Mucosa of descending colon (tissue), 1 donor: ENCODE data around the gene SH3PXD2A.

DNA sequence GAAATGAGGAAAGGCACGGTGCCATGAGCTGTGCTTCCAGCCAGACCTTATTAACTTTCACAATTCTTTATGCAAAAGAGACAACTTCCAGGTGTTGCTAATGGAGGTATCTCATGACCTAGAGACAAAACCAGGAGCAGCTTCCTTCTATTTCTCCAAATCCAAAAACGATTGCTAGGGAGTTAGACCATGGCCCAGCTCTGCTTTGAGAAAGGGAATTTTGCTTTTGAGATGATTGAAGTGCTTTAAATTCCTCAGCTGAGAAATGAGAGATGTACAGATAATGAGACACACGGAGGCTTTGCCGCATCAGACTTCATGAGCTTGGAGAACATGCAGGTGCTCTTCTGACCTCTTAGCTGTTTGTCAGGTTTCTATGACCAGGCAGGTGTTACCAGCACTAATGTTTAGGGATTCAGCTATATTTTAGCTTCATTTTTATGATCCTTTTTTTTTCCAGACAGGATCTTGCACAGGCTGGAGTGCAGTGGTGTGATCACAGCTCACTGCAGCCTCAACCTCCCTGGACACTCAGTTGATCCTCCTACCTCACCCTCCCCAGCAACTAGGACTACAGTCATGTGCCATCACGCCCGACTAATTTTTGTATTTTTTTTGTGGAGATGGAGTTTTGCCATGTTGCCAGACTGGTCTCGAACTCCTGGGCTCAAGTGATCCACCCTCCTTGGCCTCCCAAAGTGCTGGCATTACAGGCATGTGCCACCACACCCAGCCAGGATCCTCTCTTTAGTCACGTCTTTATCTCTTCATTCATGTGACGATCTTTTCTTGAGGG is 21.2 kb downstream of the WBP1L start:
- PRO-cap = no peak

GRCh38 chr10:102777672-102778157 is 34.0 kb downstream of the WBP1L start:
- PRO-cap = no peak

GRCh38 chr10:102783618-102784049 is 39.9 kb downstream of the WBP1L start:
- PRO-cap = no peak

- PRO-cap = unidirectional peak, minus-strand start at chr10:102816016; bidirectional peak, plus-strand start at chr10:102816424, minus-strand start at chr10:102816115
These were observed 21.2 kb downstream of the CYP17A1 start for GRCh38 chr10:102815728-102816777.

- PRO-cap = no peak
These were observed 58.2 kb downstream of the NEURL1 start for GRCh38 chr10:103551587-103552174.

GRCh38 chr10:103656024-103656448 is 162.5 kb downstream of the NEURL1 start:
- PRO-cap = no peak

DNA sequence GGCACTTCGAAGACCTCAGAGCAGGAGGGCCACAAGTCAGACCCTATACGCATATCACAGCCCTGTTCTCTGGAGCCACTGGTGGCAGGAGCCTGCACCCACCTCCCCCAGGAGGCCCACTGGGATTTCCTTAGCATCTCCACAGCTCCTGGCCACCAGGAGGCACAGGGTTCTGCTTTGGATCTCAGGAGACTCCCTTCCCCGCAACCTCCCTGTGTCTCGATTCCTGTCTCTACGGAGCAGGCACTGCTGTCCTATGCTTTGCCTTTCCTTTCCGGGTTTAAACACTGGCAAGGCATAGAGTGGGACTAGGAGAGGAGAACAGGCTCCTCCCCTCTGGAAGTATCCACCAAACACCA is 166.2 kb downstream of the NEURL1 start:
- PRO-cap = bidirectional peak, plus-strand start outside the sequence, minus-strand start at position 282 of the sequence

GRCh38 chr10:103676559-103677782 is 178.4 kb downstream of the SH3PXD2A start:
- PRO-cap = unidirectional peak, plus-strand start at chr10:103676984

DNA sequence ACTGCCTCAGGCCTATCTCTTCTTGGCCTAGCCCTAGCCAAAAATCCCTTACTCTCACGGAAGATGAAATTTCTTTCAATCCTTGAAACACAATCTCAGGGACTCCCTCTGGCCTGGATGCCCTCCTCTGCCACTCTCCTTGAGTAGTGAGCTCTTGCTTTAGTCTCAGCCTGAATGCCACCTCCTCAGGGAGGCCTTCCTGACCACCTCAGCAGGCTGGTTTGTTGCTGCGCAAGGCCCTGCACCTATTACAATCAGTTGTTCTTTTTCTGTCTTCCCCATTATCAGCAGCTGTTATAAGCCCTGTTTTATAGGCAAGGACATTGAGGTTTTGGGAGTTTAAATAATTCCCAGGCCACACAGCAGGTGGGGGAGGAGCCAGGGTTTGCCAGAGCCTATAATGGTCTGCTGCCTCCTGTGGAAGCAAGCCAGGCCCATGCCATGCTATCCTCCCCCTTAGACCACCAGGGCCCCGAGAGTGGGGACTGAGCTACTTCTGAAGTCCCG is 141.9 kb downstream of the SH3PXD2A start:
- PRO-cap = no peak

DNA sequence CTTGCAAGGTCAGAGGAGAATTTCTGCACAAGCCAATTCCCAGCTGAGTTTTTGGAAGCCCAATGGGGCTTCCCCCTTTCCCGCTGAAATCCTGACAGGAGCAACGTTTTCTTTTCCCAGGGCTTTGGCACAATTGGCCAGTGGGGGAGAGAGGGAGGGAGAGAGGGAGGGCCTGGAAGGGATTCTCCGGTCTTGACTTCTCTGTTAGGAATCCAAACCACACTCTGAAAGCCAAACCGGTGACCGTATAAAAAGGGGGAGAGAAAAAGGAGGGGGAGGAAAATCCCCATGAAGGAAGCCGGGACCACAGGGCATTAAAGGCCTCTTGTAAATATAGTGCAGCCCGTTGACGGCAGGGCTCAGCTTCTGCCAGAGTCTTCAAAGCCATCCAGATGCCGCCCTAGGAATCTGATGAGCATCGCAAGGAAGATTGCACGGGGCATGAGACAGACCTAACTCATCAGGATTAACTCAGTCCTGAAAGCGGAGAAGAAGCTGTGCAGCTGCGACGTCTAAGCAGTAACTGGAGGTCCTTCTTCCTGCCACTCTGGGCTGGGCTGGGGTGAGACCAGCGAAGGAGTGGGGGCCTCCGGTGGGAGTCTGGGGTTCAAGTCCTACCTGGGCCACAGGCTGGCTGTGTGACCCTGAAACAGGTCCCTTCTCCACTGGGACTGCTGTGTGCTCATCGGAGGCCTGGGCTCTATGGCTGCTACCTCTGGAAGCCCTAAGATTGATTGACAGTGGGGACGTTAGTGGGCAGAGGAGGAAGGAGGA is 115.9 kb downstream of the SH3PXD2A start:
- PRO-cap = no peak

DNA sequence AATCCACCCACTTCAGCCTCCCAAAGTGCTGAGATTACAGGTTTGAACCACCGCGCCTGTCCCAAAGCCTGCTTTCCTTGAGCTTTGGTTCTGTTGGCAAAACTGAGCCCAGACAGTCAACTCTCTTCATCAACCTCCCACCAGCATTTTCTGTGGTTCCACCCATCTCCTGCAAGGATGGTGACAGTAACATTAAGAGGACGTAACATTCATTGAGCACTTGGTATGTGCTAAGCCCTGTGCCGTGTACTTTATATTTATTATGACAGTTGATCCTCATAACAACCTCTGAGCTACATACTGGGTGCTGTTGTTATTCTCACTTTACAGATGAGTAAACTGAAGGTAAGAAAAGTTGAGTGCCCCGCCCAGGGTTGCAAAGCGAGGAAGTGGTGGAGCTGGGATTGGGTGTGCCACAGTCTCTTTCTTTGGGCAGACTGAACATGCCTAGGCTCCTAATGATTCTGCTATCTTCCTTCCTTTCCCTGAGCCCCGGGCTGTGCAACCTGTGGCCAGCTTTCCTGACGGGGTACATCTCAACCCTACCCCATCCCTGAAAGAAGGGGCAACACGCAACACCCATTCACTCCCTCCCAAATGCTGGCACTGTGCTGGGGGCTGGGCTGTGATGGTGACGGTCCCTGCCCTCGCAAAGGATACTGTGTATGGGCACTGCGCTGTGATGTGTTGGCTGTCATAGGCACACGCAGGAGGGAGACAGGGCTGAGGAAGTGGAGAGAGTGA is 107.3 kb downstream of the SH3PXD2A start:
- PRO-cap = no peak

GRCh38 chr10:103789484-103790033 is 65.8 kb downstream of the SH3PXD2A start:
- PRO-cap = bidirectional peak, plus-strand start at chr10:103789855, minus-strand start at chr10:103789871

- PRO-cap = no peak
These were observed 11.2 kb downstream of the SH3PXD2A start for GRCh38 chr10:103844017-103844830.

GRCh38 chr10:103851993-103852687 is 3.2 kb downstream of the SH3PXD2A start:
- PRO-cap = no peak

DNA sequence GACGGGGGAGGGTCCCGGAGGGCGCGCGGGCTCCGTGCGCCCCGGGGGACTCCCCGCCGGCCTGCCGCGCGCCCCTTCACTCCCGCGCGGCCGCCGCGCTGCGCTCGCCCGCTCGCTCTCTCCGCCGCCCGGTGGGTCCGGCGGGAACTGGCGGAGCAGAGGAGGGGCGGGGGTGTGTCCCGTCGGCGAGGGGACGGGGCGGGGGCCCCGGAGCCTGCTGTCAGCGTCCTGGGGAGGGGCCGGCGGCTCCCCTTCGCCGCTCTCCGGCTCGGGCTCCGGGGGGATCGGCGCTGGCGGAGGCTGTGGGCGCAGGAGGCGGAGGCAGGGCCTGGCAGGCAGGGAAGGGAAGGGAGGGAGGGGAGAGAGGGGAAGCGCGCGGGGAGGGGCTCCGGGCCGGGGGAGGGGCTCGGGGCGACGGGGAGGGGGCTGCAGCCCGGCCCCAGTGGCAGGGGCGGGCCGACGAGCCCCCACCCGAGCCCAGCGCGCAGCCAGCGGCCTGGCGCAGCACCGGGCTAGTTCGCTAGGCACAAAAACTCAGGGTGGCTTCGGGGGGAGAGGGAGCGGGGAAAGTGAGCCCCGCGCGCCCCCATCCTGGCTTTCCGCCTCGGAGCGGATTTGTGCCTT is at the start of gene SH3PXD2A:
Gene SH3PXD2A (minus strand): TSS at position 149 of the 624 bp plus-strand sequence.
- PRO-cap = bidirectional peak, plus-strand start at position 220 of the sequence, minus-strand start at position 149 of the sequence; bidirectional peak, plus-strand start at position 542 of the sequence, minus-strand start at position 302 of the sequence

- PRO-cap = bidirectional peak, plus-strand start at chr10:103890489, minus-strand start at chr10:103890283
These were observed 27.8 kb downstream of the STN1 start for GRCh38 chr10:103890048-103890664.

GRCh38 chr10:103968509-103968751 is 1.5 kb downstream of the SLK start:
- PRO-cap = no peak

DNA sequence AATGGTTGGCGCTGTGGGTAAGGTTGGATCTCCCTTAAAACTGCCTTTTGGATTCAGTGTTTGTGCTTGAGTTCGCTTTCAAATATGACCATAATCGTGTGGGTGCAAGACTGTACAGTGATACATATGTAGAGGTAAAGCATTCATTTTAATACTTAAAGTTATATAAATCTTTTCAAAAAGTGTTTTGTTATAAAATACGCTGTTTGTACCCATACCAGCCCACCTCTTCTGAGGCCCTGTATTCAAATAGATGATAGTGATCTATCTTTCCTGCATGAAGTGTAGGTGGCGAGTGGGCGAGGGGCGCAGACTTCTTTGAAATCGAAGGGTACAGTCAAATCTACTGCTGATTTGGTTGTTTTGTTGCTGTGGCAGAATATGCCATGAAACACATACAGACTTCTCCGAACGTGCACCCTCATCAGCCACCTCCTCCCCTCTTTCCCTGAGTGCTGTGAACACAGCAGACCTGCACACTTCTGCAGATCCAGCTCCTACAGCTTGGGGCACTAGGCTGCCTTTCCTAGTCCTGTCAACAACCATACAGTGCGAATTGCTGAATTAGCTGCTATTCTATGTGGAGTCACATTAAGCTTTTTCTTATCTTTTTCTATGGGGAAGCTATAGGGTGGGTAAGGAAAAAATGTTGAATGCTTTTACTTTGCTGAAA is 57.7 kb downstream of the COL17A1 start:
- PRO-cap = no peak

DNA sequence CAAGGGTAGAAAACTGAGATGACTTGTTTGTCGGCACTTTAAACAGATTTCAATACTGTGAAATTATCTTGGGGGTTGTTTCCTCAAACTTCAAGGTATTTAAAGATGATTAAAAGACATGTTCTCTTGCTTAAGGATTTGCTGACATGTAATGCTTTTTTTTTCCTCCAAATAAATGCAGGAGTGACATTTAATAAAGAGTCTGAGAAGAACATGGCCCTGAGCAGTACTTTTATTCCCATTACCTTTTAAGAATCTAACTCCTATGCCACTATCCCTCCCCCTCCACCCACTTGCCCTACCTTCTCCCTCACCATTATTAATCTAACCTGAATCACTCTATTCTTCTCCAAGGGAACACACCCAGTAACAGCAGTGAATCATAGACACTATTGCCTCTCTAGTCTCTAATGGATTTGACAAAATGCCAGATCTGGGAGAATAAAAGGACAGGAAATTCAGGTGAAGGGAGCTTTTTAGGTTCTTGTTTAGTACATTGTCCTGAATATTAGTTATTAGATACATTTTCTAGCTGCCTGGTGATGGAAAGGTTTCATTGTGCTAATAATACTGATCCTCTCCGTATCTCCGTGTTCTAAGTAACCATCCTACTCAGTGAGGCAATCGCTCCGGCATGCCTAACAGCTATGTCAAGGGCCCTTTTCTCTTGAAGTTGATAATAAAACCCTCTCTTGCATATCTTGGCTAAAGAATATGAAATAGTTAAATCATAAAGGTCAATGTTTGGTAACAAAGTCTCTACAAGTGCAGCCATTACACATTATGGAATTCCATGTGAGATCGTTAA is 4.2 kb upstream of the SFR1 start:
- PRO-cap = no peak

GRCh38 chr10:104122329-104122582 is 285 bp downstream of the SFR1 start:
- PRO-cap = no peak